T47D (cell line): ENCODE measurements around a stretch of chr5.

- RRBS = no CpG with 5 or more reads among the region's 2 CpGs
Observed at GRCh38 chr5:138469083-138469213, 3.7 kb downstream of the EGR1 start.

GRCh38 chr5:138469214-138470244 lies 4.2 kb downstream of the EGR1 start:
- RRBS = no CpG with 5 or more reads among the region's 12 CpGs

- RRBS = no CpG with 5 or more reads among the region's 3 CpGs
Observed at GRCh38 chr5:138471999-138472432, 6.7 kb downstream of the EGR1 start.

DNA sequence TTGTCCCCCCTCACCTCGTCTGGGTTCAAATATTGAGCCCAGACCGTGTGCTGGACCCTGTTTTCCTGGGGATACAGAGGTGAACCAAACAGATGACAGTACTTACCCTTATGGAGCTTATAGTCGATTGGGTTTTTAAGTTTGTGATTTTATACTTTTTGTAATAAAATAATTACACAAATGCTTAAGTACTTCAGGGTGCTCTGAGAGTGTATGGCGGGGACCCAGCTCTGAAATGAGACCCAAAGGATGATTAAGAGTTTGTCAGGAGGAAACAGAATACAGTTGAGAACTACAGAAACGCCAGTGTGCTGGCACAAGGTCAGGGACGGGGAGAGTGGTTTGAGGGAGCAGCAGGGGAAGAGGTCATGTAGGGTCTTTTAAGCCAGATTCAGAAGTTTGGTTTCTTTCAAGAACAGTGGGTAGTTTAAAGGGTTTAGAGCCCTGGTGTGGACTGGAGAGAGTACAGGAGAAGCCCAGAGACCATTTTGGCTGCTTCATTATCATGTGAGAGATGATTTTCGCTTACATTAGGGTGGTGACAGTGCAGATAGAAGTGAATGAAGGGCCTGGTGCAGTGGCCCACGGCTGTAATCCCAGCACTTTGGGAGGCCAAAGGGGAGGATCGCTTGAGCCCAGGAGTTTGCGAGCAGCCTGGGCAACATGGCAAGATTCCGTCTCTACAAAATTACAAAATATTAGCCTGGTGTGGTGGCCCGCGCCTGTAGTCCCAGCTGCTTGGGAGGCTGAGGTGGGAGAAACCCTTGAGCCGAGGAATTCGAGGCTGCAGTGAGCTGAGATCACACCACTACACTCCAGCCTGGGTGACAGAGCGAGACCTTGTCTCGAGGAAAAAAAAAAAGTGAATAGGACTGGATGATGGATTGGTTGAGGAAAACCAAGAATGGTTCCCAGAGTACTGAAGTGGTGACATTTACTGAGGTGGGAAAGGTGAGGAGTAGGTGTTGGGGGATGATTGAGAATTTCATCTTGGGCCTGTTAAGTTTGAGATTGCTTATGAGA lies 1.3 kb upstream of the ETF1 start:
- RRBS = no CpG with 5 or more reads among the region's 17 CpGs

- RRBS = no CpG with 5 or more reads among the region's 17 CpGs
Observed at GRCh38 chr5:138641663-138642298, 66.6 kb upstream of the HSPA9 start.

GRCh38 chr5:138666726-138667194 lies 86.5 kb upstream of the CTNNA1 start:
- RRBS = no CpG with 5 or more reads among the region's 6 CpGs

GRCh38 chr5:138725725-138726419 lies 27.4 kb upstream of the CTNNA1 start:
- RRBS = no CpG with 5 or more reads among the region's 8 CpGs

DNA sequence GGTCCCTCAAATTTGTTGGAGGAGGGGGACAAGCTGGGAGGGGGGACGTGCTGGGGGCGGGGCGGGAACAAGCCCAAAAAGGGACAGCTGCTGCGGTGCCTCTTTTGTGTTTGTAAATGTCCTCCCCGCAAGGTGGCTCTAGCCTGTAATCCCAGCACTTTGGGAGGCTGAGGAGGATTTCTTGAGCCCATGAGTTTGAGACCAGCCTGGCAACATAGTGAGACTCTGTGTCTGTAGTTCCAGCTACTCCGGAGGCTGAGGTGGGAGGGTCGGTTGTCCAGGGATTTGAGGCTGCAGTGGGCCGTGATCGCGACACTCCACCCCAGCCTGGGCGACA lies 921 bp upstream of the CTNNA1 start:
- RRBS = no CpG with 5 or more reads among the region's 11 CpGs

DNA sequence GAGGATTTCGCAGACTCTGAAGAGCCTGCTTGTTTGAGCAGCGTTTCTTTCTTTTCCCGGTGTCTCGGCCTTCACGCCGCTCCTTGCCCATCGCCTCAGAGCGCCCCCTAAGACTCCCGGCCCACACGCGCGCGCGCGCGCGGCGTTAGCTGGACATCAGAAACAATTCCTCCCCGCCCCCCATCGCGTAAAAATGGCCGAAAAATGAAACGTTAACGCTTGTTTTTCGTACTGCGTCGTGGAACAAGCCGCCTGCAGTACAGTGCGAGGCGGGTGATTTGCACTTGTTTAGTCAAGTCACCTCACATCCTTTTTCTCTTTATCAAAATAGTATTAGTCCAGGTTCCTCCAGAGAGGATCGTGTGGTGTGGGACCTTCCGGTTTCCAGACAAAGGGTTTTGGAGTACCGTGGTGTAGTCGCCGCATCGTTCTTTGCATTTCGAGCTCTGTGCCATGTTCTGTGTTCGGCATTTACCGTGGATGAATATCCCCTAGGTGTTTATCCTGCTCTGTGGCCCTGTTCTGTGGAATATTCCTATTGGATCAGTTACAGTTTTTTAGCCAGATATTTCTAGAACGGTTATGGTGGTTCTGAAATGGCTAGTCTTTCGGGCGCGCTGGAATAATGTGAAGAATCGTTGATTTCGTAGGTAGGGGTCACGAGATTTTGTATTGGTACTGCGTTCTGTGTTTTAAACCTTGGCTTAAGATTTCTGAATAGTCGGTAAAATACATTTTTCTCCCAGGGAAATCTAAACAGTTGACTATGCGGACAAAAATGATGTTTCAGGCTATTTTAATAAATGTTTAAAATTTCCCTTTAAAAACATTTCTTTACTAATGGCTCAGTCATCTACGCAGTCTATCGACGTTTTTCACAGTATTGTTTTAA lies 1.1 kb downstream of the MATR3 start:
- RRBS = 2% methylated on average over 7 of the region's 52 CpGs

DNA sequence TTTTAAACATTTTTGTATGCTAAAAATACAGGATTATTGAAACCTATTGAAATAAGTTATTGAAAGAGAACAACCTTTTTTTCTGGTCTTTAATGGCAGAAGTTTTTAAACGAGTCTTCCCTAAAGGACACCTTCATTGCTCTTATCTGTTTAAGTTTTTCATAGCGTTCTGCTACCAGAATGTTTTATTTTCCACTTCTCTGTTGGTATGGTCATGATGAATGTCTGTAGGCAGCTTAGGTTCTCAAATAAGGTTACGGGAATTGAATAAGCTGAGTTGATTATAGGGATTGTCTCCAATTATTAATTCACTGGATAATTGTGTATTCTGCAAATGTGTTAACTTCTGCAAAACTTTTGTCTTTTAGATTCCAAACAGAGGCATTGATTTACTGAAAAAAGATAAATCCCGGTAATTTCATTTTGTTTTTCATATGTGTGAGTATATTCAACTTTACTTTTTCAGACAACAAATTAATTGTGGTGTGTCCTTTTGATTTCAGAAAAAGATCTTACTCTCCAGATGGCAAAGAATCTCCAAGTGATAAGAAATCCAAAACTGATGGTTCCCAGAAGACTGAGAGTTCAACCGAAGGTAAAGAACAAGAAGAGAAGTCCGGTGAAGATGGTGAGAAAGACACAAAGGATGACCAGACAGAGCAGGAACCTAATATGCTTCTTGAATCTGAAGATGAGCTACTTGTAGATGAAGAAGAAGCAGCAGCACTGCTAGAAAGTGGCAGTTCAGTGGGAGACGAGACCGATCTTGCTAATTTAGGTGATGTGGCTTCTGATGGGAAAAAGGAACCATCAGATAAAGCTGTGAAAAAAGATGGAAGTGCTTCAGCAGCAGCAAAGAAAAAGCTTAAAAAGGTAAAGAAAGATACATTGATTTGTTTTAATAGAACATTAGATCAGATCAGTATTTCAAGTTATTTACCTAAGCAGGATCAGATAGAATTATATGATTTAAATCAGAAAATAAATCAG lies 19.3 kb upstream of the PAIP2 start:
- RRBS = no CpG with 5 or more reads among the region's 8 CpGs

DNA sequence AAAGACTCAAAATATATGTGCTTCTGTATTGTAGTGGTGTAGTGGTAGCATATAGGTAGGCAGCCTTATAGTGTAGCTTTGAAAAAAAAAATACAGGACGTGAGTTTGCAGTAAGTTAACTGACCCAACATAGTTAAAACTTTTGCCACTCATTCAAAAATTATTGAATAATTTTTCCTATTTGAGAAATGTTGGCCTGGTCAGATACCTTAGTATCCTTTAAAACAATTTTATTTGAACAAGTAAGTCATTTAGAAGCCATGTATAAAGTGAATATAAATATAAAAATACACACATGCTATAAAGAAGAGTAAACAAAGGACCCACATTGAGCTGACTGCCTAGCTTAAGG lies 18.5 kb upstream of the PAIP2 start:
- RRBS = no CpG with 5 or more reads among the region's 1 CpG

DNA sequence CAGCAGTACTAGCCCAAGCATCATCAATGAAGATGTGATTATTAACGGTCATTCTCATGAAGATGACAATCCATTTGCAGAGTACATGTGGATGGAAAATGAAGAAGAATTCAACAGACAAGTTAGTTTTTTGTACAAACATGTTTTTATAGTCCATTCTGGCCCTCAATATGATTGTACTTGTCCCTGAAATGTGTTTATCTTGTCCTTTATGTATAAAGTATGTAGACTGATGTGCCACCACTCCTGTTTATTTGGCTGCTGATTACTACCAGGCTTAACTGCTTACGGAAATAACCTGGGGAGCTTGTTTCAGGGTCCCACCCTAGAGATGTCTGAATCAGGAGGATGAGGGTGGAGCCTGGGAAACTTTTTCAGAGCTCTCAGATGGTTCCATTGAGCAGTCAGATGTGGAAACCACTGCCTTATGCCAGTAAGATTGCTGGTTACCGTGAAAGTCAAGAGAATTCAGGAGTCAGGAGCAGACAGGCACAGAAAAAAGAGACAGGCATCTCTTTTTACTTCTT lies 19.2 kb downstream of the SLC23A1 start:
- RRBS = no CpG with 5 or more reads among the region's 3 CpGs

- RRBS = no CpG with 5 or more reads among the region's 5 CpGs
Observed at GRCh38 chr5:139415348-139415928, 11.5 kb upstream of the SPATA24 start.

DNA sequence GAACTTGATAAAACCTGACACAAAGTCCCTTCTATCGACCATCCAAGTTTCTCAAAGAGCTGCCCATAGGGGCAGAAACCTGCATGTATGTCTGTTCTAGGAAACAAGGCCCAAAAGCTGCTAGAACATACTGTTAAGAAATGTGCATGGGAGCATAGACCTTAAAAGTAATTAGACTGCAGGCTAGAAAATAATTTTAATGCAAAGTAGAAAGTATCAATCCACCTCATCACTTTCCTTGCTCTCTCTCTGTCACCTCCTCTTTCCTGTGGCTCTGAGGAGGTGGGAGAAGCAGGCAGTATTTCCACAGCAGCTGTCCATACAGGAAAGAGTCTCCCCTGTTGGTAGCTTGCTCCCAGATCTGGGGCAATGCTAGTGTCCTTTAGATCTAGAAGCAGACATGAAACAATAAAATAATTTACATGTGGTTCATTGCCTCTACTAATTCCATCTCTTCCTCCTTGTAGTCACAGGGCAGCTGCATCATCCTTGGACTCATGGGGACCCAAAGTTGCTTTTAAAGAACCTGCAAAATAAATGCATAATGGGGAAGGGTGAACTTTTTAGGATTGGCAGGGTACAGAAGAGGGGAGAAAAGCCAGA lies 9.2 kb upstream of the DNAJC18 start:
- RRBS = no CpG with 5 or more reads among the region's 1 CpG

DNA sequence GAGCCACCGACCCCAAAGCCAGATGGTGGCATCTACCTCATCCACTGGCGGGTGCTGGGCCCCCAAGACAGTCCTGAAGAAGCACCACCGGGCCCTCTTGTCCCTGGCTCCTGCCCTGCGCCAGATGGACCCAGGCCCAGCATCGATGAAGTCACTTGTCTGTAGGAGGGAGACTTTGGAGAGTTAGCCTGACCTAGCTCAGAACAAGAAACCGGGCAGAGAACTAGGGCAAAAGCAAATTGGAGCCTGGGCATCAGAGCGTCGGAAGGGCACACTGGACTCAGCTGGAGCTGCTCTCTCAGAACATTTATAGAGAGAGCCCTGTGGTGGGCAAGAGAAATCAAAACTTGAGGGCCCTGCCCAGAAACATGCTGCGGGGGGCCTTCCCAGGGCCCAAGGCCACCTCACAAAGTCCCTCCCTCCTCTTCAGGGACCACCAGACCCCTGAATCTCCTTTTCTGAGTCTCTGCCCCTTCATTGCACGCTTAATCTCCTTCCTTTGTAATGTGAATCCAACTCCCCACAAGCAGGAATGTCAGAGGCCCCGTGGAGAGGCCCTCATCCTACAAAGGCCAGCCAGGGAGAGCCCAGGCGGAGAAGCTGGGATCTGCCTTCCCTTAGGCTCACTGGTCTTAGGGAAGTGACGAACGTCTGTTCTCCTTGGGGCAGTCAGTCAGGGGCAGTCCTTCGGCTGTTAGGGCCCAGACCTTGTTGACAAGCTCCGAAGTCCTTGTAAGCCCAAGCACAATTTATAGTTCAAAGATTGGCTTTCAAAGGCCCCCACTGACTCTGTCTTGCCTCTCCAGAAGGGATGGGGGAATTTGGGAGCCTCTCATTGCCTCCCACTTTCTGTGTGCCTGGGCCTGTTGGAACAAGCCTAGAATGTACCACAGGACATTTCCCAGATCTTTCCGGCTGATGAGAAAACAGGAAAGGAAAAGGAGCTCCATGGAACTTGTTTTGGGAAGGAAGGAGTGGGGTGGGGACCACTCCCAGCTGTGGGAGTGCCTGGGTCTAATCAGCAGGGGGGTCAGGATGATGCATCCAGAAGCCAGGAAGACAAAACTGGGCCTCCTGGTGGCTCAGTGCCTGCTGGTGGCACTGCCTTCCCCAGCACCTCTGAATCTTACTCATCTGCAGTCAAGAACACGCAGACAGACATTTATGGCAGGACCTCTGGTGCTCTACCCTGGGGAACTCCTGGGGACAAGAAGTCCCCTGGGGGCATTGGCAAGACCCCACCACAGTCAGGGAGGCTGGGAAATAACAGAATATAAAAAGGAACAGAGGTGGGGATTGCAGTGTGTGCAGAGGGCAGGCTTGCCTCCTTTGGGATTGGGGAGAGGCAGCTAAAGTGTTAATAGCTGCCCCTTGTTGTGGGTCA lies 2.4 kb downstream of the SMIM33 start:
- RRBS = 82% methylated on average over 3 of the region's 18 CpGs

- RRBS = no CpG with 5 or more reads among the region's 10 CpGs
Observed at GRCh38 chr5:139474780-139475197, 4.0 kb downstream of the SMIM33 start.

- RRBS = 94% methylated on average over 5 of the region's 13 CpGs
Observed at GRCh38 chr5:139640604-139641262, 7.4 kb upstream of the CXXC5 start.

DNA sequence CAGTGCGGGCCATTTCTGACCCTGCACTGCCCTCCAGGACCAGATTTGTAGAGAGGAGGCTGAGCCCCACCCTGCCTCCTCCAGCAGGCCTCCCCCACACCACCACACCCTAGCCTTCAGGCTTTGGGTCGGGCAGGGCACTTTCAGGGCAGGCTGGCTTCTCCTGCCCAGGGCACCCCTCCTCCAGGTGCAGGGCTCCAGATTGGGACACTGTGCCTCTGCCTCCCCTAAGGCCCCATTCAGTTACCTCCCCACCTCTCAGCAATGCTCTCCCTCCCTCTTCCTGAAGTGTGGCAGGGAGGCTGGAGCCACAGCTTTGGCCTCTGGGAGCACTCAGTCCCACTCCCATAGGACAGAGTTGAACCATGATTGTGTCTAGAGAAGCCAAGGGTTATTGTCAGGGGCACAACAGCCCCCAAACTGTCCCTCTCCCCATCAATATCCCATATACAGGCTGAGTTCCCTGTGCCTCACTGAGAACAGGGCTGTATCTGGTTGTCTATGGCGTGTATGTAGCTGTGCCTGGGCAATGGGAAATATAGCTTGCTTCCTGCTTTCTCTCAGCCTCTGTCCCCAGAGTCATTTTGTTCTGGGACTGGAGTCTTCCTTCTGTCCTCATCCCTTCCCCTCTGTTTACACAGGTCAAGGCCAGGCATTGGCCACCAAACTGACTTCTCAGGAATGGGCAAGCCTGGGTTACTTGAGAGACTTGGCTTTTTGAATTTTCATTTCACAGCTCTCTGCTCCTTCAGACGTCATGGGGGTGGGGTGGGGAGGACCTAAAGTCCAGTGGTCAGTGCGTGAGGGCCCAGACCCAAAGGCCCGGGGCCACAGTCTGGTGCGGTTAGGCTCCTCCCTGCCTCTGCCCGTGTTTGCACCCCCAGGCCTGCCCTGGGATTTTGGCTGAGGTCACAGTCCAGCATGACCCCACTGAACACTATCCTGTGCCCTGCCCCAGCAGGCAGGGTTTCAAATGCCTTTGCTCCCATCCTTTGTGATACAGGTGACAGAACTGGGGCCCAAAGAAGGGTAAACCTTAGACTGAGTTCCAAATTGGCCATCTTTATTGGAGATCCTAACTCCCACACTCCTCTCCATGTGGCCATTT lies 4.4 kb upstream of the CXXC5 start:
- RRBS = no CpG with 5 or more reads among the region's 8 CpGs

DNA sequence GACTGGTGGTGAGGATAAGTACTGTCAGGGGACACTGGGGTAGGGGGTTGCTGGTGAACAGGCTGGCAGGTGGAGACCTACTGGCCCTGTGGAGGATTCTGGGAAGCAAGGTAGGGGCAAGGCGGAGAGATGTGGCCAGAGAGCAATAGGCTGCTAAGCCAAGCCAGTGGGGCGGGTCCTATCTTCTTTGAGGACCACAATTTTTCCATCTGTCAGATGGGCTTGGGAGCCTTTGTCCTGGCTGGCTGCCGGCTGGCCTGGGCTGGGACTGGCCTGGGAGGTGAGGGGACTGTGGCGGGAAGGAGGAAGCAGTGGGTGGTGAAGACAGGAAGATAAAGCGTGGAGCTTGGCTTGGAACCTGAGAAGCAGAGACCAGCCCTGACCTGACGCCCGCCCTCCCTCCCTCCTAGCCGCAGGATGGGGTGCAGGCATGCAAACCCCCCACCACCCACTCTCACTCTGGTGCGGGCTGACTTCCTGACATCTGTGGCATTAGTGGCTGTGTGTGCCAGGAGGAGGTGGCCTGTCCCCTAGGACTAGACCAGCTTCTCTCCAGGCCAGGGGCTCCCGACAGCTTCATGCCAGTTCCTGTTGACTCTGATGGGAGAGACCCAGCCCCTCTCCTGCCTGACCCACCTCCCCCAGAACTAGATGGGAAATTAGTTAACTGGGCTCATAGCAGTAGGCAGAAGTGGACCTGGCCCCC lies 9.5 kb downstream of the CXXC5 start:
- RRBS = no CpG with 5 or more reads among the region's 10 CpGs

DNA sequence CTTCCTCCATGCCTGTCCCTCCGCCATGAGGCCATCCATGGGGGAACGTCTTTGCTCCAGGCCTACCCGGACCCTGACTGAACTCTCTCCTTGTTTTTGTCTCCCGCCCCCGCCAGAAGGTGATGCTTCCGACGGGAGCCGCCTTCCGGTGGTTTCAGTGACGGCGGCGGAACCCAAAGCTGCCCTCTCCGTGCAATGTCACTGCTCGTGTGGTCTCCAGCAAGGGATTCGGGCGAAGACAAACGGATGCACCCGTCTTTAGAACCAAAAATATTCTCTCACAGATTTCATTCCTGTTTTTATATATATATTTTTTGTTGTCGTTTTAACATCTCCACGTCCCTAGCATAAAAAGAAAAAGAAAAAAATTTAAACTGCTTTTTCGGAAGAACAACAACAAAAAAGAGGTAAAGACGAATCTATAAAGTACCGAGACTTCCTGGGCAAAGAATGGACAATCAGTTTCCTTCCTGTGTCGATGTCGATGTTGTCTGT lies 34.6 kb downstream of the CXXC5 start:
- RRBS = 94% methylated on average over 5 of the region's 25 CpGs